Thoracic aorta endothelial cell (primary cell): Measurements from ENCODE around the gene CLEC4C.

GRCh38 chr12:6886174-6887133, 13.4 kb upstream of the SPSB2 start:
- CAGE, long polyA plus RNA, result no peak

GRCh38 chr12:6944378-6945061, 698 bp downstream of the C12orf57 start:
- CAGE, long polyA plus RNA, result no peak

- CAGE, long polyA plus RNA, result no peak
These were observed 4.5 kb upstream of the C1R start for GRCh38 chr12:7096460-7097358.

- CAGE, long polyA plus RNA, result no peak
These were observed at the start of gene CLEC4C for GRCh38 chr12:7747243-7747588. TSS of gene CLEC4C (minus strand) at chr12:7747375.

DNA sequence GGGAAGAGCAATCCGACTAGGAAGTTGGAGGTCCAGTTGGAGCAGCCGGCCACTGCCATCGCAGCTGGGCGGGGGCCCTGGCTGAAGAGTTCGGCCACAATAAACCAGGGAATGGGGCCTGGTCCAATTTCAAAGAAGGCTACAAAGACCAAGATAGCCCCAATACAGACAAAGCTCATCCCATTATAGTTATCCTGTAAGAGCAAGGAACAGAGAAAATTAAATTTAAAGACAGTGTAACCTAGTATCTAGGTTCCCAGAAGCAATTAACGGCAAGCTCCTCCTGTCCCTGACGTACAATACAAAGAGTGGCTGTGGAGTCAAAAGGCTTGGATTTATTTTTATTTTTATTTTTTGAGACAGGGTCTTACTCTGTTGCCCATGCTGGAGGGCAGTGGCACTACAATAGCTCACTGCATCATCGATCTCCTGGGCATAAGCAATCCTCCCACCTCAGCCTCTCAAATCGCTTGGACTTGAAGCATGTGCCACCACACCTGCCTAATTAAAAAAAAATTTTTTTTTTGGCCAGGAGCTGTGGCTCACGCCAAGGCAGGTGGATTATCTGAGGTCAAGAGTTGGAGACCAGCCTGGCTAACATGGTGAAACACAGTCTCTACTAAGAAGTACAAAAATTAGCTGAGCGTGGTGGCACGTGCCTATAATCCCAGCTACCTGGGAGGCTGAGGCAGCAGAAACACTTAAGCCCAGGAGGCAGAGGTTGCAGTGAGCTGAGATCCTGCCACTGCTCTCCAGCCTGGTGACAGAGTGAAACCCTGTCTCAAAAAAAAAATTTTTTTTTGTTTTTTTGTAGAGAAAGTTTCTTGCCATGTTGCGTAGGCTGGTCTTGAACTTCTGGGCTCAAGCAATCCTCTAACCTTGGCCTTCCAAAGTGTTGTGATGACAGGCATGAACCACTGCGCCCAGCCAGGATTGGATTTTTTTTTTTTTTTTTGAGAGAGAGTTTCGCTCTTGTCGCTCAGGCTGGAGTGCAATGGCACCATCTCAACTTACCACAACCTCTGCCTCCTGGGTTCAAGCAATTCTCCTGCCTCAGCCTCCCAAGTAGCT, 12.8 kb downstream of the SLC2A3 start:
- CAGE, long polyA plus RNA, result no peak

DNA sequence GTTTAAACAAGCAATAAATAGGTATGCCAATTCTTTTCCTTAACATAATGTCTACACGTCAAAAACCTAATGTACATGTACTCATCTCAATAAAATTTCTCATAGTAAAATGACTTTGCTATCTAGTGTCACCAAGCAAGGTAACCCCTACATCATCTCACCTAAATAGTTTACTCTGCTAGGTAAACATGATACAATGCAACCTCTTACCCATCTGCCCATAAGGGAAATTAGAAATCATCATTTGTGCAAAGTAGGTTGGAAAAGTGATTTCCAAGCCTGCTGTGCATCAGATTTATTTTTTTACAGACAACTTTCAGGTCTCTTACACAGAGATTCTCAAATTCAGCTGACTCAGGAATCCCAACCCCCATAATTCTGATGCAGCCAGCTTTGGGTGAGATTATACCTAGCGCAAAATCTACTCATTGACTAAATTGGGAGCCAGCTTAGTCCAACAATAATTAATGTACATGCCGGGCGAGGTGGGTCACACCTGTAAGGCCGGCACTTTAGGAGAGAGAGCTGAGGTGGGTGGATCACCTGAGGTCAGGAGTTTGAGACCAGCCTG, 8.6 kb downstream of the SLC2A3 start:
- CAGE, long polyA plus RNA, result no peak

- CAGE, long polyA plus RNA, result no peak
These were observed 1.9 kb downstream of the SLC2A3 start for GRCh38 chr12:7934144-7934415.

DNA sequence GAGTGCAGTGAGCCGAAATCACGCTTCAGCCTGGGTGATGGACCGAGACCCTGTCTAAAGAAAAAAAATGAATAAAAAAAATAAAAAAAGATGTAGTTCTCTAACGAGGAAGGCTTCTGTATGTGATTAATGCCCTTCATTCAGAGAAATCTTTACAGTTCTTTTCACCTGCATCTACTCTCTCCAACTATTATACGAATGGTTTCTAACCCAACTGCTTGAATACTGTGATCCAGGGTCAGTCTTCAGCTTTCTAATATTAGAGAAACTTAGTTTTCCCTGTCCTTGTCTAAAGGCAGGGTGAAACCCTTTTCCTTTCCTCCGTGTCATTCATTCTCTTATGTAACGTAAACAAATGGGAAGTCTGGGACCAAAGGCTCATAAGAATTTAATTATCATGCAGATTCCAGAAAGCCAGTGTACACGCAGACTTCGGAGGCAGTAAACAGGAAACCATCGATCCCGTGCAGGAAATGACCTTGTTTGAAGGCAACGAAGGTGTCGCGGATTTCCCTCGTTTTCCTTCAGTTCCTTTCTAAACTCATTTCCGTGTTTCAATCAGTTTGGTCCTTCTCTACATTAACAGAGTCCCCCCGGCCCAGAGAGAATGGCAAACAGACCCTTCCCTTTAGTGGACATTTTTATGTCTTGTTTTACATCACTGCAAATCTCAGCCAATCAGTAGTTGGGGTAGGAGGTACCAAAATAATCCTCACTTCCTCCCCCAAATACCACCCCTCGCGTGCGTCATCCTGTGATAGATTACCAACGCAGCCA, 6.4 kb upstream of the FOXJ2 start:
- CAGE, long polyA plus RNA, result no peak

- CAGE, long polyA plus RNA, result no peak
These were observed 2.1 kb downstream of the C3AR1 start for GRCh38 chr12:8063909-8064581.

DNA sequence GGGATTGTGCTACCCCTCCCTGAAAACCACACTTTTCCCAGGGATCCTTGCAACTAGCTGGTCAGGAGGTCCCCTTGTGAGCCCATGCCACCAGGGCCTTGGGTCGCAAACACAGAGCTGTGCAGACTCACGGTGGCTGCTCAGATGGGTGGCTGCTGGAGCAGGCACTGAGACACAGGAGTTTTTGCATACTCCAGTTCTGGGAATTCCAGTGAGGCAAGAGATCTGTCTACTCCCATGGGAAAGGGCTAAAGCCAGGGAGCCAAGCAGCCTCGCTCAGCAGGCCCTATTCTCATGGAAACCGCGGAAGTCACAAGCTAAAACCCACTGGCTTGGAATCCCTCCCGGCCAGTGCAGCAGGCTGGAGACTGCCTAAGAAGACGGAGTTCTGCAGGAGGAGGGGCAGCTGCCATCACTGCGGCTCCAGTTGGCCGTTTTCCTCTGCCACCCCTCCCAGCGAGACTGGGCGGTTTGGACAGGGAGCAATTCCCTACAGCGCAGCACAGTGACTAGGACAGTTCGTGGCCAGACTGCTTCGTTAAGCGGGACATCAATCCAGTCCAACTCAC, 10.9 kb upstream of the ZNF705A start:
- CAGE, long polyA plus RNA, result no peak

DNA sequence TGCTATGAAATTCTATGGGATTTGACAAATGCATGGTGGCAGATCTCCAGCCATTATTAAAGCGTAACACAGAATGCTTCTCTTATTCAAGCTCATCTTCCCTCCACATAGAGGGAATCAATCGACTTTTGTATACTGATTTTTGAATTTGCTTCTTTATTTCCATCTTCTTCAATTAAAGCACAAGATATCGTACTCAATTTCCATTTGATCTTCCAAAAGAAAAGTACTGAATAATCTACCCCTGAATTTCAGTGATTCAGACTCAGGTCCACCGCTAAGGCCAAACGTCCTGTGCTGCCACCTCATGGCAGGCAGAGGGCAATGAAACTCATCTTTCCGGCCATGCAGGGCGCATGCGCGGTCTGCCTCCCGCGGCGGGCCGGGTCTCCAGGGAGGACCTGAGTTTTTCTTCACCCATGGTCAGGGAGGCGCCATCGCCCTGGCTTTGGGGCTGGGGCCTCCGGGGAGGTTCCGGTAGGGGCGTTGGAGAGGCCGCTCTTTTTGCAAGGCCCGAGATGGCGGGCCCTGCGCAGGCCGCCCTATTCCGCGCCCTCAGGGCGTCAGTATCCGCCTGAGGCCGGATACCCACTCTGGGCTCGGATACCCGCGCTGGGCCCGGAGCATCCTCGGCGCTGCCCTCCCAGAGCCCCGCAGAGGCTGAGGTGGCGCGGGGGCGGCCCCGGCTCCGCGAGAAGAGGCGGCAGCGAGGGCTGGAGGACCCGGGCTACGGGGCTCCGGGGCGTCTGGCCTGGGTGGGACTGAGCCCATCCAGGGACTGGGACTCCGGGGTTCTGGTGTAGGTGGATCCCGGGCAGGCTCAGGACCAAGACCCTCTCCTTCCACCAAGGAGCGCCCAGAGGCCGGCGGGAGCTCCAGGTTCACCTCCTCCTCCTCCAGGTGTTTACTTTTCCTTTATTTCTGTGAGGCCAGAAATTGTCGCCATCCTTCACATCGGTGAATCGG, 23.3 kb downstream of the ZNF705A start:
- CAGE, long polyA plus RNA, result no peak

- CAGE, long polyA plus RNA, result no peak
These were observed 92.8 kb upstream of the FAM90A1 start for GRCh38 chr12:8320054-8320857.

DNA sequence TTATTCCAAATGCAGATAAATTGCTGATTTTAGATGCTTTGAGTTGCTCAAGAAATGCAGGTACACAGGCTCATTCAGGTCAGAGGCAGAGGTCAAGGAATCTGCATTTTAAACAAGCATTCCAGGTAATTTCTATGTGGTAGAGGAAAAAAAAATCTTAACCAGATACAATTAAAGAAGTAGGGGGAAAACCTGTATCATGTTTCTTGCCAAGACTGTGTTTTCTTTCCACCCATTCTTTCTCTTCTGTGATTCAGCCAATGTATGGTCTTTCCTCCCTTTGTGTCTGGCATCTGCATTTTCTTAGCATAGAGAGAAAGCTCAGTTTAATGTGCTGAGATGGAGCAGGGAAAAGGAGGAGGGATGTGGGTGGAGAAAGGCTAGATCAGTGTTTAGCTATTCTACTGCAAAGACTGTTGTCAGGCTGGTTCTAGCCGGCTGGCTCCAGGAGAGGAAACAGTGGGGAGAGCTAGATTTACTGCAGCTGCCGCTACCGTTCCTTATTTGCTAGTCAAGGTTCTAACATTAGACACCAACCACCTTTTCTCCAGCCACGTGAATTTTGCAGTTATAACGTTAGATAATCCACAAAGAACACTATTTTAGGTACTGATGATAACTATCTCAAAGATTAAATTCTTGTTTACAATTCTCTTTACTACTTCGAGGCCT, 5.3 kb upstream of the RIMKLB start:
- CAGE, long polyA plus RNA, result no peak

- CAGE, long polyA plus RNA, result no peak
These were observed 35.6 kb downstream of the KLRG1 start for GRCh38 chr12:9024887-9025309.

GRCh38 chr12:9063935-9064129, 51.9 kb downstream of the A2M start:
- CAGE, long polyA plus RNA, result no peak

DNA sequence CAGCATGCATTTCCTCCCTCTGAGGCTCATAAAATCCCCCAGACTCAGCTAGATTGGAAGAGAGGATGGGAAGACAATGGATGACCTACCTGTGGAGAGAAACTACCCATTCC, 50.1 kb downstream of the A2M start:
- CAGE, long polyA plus RNA, result no peak

DNA sequence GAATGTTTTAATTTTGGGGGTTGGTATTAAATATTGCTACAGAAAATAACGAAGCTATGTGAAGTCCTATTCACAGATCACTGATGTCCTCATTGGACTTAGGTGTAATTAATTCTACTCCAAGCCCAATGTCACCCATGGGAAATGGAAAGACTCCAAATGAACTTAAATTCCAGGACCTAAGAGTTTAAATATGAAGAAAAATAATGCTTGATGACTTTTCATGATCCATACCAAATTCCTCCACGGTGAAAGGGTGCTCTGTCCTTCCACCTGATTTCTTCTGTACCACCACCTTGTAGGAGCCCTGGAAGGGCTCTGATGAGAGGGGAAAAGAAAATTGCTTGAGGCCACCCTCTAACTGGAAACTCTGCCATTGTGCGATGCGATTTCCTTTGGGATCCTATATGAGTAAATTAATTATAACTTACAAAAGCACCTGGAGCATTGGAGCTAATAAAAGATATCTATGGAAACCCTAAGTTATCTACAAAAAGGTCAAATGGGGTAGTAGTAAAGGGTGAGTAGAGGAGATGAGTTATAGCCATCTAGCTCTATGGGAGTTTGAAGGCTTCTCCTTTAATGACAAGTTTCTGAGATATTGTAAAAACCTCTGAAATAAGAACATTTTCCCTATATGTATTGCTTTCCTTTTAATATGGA, 6.0 kb downstream of the A2M start:
- CAGE, long polyA plus RNA, result no peak

- CAGE, long polyA plus RNA, result no peak
These were observed 85.9 kb upstream of the PZP start for GRCh38 chr12:9293982-9294654.

DNA sequence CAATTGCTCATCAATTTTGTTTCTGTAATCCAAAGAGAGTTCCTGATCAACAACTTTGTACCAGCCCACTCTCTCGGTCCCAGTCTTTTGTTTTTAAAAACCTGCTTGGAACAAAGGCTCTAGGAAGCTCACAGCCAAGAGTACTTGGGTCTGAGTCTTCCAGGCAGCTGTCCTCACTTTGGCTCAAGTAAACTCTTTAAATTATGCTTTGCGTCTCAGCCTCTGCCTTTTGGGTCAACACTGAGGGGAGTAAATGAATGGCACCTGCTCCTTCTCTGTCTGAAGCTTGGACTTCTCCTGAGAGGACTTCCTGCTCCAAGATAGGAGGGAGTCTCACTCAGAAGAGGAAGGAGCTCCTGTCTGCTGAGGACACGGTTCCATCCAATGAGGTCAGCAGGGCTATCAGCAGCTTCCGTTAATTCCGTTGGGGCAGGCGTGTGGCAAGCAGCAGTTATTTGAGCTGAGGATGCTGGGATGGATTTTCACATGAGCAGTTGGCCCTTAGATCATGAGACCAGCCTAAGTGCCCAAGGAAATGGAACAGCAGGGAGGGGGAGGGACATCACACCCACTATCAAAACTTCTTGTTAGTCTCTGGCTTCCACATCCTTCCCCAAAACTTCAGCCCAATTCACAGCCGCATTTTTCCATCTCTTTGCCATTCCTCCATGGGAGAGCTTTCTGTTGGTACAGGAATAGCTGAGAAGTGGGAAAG, 158.9 kb upstream of the PZP start:
- CAGE, long polyA plus RNA, result no peak

DNA sequence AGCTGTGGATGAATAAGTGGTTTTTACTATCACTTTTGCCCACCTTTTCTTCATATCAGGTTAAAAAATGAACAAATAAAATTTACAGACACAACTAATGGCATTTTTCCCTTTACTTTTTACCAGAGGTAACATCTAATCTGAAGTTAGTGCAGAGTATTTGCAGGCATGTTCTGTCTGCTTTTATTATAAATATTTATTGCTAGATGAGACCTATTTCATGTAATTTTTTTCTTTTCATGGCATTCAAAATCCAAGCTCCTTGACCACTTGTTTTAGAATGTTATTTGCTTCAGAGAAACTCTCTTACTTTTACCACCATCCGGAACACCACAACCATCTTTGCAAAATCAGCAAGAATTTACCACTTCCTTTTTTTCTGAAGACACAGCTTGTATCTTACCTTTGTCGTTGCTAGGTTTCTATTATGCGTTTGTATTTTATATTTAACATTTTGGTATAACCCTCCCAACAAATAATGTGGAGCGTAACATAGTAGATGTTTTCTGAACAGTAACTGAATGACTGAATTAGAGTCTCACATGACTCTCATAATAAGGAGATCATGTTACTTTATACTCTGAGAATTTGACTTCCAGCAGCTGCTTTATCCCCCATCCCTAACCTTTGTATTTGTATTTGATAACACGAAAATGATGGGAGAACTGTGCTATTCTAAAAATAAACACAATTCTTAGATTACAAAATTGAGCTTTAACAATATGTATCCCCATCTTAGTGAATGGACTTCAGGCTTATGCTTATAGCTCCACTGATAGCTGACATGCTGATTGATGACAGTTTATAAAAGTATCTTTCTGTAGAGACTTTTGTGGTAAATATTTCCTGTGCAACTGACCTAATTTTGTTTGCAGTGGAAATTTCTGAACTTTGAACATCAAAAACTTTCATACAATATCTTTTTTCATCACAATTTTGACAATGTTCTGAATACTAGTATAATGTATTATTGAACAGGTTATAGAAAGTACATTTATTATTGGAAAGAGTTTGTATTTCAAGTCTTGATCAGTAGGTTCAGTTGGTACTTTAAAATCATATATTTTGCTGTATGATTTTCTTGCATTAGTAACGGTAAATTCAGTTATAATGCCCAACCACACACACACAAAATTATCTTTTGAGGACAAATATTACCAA, 7.8 kb upstream of the KLRB1 start:
- CAGE, long polyA plus RNA, result no peak